Measurements from ENCODE around the genes OR1M1 and ZNF846.

GRCh38 chr19:8486631-8487311 lies 15.7 kb downstream of the PRAM1 start:
- PRO-cap = no peak
- RRBS = no CpG with 5 or more reads among the region's 19 CpGs

DNA sequence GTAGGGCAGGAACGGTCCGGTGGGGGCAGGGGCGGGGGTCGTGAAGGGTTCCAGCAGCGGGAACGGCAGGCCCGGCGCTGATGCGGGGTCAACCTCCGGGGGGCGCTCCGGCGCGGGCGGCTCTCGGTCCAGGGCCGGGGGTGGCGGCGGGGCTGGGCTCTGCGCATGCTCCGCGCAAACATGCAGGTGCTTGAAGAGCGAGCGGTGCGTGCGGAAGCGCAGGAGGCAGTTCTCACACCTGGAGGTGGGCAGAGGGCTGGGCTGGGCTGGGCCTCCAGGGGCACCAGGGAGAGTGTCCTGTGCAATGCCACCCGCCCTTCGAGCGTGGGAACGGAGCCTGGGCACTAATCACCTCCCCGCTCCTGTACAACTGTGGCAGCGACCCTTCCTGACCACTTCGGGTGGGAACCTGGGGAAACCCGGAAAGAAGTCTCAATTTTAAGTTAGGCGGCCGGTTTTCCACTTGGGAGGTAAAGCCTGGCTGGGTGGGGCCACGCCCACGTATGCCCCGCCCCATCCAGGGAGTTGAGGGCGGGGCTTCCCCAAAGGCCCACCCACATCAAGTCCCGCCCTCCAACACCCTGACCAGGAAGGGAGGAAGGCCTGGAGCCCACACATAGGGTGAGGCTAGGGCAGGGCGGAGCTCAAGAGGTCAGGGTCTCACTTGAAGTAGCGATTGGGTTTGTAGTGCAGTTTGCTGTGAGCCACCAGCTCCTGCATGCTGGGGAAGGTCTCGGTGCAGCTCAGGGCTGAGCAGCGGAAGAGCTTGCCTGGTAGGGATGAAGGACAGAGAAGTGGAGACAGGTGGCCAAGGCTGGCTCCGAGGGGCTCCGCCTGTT lies 2.0 kb downstream of the ZNF414 start:
- PRO-cap = no peak
- RRBS = 52% methylated on average over 7 of the region's 48 CpGs

DNA sequence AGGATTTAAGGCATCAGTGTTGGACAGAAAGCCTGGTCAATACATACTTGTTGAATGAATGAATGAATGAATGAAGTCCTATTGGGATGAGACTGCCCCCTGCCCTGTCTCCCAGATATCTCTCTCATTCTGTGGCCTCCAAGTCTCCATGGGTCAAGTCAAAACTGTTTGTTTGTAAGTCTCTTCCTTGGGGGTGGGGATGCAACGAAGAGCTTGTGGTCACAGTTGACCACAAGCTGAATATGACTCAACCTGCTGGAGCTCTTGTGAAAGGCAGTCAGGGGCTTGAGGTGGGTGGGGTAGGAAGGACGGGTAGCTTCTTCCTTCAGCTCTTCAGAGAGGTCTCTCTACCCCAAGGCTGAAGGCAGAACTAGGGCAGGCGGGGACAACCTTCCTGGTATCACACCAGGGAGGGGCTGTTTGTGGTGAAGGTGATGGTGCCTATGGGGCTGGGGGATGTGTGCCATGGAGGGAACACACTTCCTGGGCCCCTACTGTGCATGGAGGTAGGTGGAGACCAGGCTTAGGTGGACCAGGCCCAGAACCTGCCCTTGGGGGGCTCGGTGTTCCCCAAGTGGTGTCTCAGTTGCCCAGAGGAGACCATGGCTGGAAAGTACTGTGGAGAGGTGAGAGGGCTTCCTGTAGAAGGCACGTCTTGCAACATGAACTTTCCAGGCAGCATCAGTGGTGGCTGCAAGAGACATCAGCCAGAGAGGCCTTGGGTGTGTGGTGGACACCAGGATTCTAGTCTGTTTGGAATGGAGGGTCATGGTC lies 8.0 kb downstream of the MYO1F start:
- PRO-cap = no peak
- RRBS = no CpG with 5 or more reads among the region's 5 CpGs

DNA sequence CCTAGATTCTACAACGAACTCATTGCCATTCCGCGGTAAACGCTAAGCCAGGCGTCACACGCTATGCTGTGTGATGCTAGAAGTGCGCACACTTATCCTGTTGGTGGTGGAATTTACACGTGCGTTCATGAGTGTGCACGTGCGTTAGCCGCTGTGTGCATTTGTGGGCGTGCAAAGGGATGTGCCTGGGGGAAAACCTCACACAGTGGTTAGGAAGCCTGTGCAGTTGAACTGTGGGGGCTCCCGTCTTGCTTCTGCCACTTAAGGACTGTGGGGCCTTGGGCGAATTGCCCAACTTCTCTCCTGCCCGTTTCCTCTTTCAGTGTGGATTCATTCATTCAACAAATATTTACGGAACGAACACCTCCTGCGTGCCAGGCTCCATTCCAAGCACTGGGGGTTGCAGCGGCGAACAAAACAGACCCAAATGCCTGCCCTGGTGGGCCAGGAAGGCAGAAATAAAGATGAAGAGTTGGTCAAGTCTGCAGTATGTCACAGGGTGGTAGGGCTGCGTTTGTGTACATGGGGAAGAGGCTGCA lies 7.8 kb downstream of the NFILZ start:
- PRO-cap = no peak
- RRBS = no CpG with 5 or more reads among the region's 22 CpGs

DNA sequence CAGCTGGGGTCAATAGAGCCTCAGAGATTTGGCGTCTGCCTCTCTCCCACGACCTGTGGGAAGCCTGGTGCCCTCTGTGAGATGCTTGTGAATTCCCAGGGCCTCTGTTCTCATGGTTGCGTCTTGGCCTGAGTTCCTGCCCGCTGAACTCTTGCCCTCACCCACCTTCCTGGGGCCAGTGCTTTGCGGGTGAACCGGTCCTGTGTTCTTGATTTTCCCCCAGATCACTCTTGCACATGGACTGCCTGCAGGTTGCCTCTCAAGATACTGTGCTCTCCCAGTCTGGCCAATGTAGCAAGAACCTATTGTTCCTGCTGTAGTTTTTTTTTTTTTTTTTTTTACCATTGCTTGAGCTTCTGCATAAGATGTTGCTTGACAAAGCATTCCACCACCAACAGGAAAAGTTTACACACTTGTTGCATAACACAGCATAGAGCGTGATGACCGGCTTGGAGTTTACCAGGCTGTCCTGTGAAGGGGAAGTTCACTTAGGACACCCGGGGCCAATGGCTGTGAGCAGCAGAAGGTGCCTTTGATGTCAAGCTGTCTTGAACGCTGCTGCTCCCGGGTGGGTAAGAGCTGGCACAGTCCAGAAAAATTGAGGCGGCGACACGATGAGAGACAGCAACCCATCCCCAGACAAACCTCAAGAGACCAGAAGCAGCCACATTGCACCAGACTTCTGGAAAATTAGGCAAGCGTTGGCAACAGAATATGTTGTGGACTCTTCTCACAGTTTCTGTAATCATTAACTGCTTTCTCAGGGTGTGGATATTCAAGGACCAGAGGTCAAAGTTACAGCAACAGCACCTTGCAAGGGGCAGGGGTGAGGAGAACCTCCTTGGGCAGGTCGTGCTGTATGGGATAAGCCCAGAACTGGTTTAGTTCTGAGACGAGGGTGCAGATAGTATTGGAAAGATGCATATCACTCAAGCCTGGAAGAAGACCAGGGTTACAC lies 9.8 kb downstream of the NFILZ start:
- PRO-cap = no peak
- RRBS = 72% methylated on average over 3 of the region's 17 CpGs

DNA sequence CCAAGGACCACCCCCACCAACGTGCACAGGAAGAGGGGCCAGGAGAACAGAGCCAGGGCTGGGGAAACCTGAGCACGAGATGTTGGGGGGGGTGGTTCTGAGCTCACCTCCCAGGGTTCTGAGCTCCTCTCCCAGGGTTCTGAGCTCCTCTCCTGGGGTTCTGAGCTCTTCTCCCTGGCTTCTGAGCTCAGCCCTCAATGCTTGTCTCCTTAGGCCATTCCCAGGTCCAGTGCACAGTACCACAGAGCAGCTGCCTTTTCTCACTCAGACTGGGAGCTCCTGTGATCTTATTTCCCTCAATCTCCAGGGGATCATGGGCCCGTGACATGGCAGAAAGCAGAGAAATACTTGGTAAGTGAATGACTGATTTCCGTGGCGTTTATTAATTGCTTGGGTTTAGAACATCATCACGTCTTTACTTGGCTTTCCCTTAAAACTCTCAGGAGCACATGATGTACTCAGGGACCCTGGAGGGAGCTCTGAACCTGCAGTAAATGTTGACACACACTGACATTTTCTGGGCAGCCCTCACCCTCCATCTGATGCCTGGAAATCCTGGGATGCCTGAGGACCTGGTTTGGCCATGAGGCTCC lies 10.7 kb downstream of the ZNF558 start:
- PRO-cap = no peak
- RRBS = no CpG with 5 or more reads among the region's 6 CpGs

DNA sequence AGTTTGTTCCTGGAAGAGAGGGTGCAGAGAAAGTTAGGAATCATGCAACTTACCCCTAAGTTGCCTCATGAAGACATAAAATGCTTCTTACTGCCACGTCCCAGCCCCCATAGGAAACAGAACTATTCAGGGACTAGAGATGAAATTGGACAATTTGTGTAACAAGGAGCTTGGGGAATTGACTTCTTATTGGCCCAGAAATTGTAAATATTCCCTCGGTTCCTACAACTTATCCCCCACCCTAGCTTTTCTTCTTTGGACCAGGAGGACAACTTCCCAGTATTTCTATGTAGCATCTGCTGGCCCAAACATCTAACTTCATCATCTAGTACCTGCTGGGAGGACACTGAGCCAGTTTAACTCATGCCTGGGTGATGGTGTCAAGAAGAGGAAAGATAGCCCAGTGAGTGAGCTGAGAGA lies at the start of gene OR1M1:
OR1M1 (plus strand) TSS at position 307 of the 420 bp plus-strand sequence.
- PRO-cap = no peak
- RRBS = no CpG with 5 or more reads among the region's 2 CpGs

GRCh38 chr19:9323232-9323685 lies 720 bp upstream of the ZNF559 start:
- PRO-cap = no peak
- RRBS = no CpG with 5 or more reads among the region's 8 CpGs

GRCh38 chr19:9708959-9709895 lies 34.3 kb upstream of the ZNF562 start:
- PRO-cap = no peak
- RRBS = no CpG with 5 or more reads among the region's 7 CpGs

DNA sequence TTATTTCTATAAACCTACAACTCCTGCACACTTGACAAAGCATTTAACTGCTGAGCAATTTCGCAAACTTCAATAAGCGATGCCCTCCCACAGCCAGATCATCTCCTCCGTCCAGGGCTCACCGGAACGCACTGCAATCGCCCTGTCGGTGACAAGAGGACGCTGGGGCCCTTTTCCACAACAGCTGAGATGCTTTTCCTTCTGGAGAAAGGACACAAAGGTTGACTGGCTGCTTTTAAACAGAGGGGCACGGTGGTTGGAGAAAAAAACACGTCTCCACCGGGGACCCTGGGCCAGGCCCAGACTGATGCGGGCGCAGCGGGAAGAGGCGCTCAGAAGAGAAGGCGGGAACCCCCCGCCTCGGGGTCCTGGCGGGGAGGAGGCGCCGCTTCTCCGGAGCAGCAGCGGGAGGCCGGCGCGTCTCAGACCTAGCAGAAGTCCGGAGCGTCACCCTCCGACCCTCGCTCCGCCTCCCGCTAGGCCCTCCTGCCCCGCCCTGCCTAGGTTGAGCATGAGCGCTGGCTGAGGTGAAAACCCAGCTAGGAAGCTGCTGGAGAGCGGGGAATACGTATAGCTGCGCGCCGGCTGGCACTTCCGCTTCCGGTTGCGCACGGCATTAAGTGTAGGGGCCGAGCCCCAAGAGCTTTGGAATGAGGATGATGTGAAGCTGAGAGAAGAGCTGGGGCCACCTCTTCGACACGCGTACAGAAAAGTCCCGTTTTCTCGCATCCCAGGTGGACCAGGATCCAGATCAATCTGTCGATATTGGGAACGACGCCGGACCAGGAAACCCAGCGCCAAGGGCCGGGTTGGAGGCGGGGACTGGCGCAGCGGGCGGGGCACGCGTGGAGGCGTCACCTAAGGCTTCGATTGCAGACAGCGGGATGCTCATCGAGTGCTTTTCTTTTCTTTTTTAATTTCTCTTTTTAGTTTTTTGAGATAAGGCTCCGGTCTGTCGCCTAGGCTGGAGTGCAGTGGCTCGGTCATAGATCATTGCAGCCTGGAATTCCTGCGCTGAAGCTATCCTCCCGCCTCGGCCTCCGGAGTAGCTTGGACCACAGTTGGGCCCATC lies at the start of gene ZNF846:
ZNF846 (minus strand) TSS at position 572 of the 1,072 bp plus-strand sequence.
- PRO-cap = bidirectional peak, plus-strand start at position 101 of the sequence, minus-strand start at position 100 of the sequence; bidirectional peak, plus-strand start at position 648 of the sequence, minus-strand start at position 459 of the sequence
- RRBS = 0% methylated on average over 8 of the region's 72 CpGs

GRCh38 chr19:9836128-9836327 lies 910 bp downstream of the PIN1 start:
- PRO-cap = no peak
- RRBS = no CpG with 5 or more reads among the region's 3 CpGs

DNA sequence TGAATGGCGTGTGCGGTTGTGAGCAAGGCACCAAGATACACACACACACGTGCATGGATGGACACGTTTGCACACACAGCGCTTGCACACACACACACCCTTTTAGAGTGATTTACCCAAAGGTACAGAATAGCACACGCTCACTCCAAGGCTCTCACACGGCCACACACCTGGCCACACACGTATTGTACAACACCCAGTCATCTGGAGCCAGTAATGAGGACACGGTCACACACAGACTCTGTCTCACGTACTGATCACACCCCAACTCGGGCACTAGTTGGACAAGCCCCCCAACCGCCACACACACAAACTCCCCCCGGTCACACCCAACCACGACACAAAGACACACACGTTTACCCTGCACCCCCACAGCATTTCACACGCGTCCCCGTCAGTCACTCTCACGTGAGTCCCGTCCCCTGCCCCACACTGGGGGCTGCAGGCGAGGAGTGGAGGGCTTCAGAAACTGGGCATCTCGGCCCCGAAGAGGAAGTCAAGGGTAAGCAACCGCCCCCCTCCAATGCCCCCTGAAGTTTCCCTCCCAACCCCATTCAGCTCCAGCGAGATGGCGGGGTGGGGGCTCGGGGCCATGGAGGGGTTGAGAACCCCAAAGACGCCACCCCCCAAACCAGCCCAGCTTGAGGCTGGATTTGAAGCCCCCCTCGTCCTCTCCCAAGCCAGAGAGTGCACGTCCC lies 709 bp downstream of the OLFM2 start:
- PRO-cap = no peak
- RRBS = no CpG with 5 or more reads among the region's 30 CpGs

GRCh38 chr19:9936901-9937382 lies 627 bp upstream of the OLFM2 start:
- PRO-cap = no peak
- RRBS = no CpG with 5 or more reads among the region's 21 CpGs

DNA sequence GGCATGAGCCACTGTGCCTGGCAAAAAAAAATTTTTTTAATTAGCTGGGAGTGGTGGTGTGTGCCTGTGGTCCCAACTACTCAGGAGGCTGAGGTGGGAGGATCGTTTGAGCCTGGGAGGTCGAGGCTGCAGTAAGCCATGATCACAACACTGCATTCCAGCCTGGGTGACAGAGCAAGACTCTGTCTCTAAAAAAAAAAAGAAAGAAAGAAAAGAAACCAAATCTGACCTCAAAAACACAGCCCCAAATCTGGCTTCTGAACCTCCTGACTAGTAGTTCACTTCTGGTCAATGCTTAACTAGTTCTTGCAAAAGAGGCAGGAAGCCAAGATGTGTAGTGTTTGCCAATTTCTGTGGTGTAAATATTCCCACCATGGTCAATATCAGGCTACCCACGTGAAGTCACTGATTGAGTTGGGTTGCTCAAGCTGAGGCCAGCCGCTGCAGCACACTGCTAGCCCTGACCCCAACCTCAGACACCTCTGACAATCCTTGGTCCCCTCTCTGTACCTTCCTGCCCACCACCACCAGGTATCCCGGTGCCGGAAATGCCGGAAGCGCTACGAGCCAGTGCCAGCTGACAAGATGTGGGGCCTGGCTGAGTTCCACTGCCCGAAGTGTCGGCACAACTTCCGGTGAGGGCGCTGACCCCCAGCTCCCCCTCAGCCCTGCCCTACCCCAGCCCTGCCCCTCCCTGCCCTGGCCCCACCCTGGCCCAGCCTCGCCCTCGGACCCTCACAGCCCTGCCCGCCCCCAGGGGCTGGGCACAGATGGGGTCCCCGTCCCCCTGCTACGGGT lies 4.8 kb downstream of the SHFL start:
- PRO-cap = no peak
- RRBS = 90% methylated on average over 6 of the region's 18 CpGs

DNA sequence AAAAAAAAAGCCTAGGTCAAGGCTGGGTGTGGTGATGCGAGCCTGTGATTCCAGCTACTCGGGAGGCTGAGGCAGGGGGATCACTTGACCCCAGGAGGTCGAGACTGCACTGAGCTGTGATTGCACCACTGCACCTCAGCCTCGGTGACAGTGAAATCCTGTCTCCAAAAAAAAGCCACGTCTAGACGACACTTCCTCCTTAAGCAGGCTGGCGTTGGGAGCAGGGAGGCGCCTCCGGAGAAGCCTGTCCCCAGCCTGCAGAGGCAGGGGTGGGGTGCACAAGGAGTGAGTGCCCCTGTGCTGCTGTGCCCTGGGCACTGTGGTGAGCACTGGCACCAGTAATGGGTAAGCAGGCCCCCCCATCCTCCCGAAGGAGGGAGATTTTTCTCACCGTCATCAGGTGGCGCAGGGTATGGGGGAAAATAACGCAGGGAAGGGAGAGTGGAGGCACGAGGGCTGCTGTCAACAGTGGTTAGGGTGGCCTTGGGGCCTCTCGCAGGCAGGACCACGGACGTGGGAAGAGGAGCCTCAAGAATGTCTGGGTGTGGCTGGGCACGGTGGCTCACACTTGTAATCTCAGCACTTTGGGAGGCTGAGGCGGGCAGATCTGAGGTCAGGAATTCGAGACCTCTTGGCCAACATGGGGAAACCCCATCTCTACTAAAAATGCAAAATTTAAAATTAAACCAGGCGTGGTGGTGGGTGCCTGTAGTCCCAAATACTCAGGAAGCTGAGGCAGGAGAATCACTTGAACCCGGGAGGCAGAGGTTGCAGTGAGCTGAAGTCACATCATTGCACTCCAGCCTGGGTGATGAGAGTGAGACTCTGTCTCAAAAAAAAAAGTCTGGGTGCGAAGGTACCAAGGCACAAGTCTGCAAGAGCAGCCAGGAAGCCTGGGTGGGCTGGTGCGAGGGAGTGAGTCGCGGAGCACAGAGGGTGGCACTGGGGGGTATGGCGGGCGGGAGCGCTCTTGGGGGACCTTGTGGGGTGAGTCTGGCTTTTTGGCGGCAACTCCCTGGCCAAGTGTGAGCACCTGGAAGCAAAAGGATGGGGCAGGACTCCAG lies 950 bp downstream of the P2RY11 start:
- PRO-cap = no peak
- RRBS = no CpG with 5 or more reads among the region's 30 CpGs

DNA sequence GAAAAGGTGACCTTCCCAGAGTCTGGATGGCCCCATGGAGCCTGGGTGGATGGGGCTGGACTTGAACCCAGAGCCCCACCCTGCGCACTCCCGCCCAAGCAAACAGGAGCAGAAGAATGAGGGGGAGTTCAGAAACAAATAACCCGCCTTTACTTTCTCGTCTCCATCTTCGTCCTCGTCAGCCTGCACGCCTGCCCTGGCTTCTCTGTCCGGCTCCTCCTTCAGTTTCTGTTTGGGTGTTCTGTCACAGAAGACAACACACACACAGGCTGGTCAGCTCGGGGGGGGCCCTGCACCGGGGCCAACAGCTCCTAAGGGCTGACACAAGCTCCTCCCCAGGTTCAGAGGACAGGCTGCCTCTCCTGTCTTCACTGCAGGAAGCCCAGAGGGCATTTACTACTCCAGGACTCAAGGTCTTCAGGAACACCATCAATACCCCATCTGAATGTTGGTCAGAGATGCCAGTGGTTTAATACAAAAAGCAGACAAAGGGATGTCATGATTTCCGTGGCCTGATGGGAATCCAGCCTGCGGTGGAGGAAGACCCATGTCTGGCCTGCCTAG lies 28.2 kb downstream of the DNMT1 start:
- PRO-cap = no peak
- RRBS = 88% methylated on average over 3 of the region's 12 CpGs

DNA sequence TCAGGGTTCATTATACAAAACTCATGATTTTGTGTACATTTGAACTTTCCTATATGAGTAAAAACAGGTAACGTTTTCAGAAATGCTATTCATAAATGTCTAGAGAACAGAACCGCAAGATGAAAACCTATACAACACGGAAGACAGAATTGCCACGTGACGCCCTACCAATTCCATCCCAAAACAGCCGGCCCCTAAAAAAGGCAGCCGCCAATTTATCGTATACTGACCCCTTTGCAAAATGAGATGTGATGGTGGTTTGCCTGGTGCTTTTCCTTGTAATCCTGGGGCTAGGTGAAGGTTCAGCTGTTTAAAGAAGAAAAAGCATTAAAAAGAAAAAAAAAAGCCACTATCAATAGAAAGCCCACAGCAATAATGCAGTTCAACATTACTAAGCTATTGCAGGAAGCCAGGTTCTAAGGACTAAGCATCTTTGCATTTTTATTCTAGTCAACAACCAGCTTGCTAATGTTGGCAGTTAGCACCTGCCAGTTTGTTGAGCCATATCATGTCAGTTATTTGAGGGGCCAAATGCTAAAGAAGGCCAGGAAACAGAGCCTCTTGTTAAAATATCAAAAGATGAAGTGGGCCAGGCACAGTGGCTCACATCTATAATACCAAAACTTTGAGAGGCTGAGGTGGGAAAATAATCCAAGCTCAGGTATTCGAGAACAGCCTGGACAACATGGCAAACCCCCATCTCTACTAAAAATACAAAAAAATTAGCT lies 17.5 kb downstream of the DNMT1 start:
- PRO-cap = no peak
- RRBS = no CpG with 5 or more reads among the region's 9 CpGs

DNA sequence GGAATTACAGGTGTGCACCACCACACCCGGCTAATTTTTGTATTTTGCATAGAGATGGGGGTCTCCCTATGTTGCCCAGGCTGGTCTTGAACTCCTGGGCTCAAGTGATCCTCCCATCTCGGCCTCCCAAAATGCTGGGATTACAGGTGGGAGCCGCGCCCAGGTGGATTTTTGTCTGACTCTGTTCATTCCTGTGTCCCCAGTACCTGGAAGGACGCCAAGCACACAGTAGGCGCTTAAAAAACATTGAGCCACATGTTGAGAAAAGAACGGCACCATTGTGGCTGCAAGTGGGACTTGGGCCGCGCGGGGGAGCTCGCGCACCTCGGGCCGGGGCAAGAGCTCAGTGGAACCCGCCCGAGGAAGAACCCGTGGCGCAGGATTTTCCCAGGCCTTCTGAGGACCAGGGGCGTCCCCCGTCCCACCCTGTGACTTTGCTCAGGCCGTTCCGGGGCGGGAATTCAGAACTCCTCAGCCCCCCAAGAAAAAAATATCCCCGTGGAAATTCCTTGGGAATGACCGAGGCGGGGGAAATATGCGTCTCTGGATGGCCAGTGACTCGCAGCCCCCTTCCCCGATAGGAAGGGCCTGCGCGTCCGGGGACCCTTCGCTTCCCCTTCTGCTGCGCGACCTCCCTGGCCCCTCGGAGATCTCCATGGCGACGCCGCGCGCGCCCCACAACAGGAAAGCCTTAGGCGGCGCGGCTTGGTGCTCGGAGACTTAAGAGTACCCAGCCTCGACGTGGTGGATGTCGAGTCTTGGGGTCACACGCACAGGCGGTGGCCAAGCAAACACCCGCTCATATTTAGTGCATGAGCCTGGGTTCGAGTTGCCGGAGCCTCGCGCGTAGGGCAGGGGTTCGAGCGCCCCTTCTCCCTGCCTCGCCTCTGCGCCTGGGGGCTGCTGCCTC lies 1.4 kb upstream of the ICAM1 start:
- PRO-cap = unidirectional peak, plus-strand start at position 346 of the sequence
- RRBS = 0% methylated on average over 12 of the region's 61 CpGs

- PRO-cap = bidirectional peak, plus-strand start at chr19:10270403, minus-strand start at chr19:10270547
- RRBS = 2% methylated on average over 14 of the region's 35 CpGs
These were observed 706 bp upstream of the ICAM1 start for GRCh38 chr19:10270219-10270609.

- PRO-cap = no peak
- RRBS = no CpG with 5 or more reads among the region's 34 CpGs
These were observed 2.7 kb upstream of the ICAM4 start for GRCh38 chr19:10283757-10284682.